SK-N-MC (cell line): ENCODE results near the genes TP53TG5 and DBNDD2.

- RRBS: 84% methylated on average over 2 of the region's 17 CpGs
These were observed 18.5 kb downstream of the PKIG start for GRCh38 chr20:44600620-44601603.

GRCh38 chr20:44618465-44618998 is 33.0 kb downstream of the ADA start:
- RRBS: 93% methylated on average over 7 of the region's 12 CpGs

DNA sequence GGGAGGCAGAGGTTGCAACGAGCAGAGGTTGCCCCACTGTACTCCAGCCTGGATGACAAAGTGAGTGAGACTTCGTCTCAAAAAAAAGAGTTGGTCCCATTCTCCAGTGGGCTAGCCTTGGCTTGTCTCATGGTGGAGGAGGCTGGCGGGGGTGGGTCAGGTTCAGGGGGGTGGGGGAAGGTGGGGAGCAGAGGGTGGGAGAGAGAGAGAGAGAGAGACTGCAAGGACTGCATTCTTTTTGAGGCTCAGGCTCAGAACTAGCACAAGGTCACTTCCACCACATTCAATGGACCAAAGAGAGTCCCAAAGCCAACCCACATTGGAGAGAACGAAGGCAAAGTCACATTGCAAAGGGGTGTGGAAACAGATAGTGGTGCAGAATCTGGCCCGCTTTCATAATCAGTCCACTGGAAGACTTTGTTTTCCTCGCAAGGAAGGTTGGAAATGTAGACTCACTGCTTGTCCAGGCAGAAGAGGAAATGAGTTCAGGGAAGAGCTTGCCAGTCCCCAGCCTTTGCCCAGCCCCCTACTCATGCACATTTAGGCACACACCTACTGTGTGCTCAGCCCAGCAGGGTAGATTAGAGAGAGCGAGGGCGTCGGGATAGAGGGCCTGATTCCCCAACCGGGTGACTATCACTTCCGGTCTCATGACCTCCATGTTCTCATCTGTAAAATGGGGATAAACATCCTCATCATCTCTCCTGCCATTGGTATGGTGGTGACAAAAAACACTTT is 24.4 kb upstream of the CCN5 start:
- RRBS: no CpG with 5 or more reads among the region's 11 CpGs

GRCh38 chr20:44711250-44711870 is 3.8 kb upstream of the CCN5 start:
- RRBS: no CpG with 5 or more reads among the region's 12 CpGs

DNA sequence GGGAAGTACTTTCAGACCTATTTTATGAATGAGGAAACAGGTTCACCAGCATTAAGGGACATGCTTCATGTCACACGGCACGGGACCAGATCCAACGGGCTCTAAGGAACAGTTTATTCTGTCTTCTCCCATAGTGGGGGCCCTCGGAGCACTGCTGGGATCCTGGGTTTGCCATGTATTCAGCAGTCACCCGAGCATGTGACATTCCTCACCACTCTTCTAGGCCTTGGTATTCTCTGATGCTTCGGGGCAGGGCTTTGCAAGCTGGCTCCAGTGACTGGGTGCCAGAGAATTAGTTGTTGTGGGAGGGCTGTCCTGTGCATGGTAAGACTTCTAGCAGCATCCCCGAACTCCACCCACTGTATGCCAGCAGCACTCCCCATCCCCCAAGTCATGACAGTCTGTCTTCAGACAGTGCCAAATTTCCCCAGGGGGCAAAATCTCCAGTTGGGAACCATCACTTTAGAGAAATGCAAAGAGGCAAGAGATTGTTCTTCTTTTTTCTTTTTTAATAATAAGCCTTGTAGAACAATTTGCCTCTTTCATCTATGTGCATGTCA is 5.5 kb downstream of the CCN5 start:
- RRBS: no CpG with 5 or more reads among the region's 7 CpGs

DNA sequence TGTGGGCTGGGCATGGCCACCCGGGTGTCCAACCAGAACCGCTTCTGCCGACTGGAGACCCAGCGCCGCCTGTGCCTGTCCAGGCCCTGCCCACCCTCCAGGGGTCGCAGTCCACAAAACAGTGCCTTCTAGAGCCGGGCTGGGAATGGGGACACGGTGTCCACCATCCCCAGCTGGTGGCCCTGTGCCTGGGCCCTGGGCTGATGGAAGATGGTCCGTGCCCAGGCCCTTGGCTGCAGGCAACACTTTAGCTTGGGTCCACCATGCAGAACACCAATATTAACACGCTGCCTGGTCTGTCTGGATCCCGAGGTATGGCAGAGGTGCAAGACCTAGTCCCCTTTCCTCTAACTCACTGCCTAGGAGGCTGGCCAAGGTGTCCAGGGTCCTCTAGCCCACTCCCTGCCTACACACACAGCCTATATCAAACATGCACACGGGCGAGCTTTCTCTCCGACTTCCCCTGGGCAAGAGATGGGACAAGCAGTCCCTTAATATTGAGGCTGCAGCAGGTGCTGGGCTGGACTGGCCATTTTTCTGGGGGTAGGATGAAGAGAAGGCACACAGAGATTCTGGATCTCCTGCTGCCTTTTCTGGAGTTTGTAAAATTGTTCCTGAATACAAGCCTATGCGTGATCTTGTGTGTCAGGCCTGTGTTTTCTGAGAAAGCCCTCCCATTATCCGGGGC is 12.2 kb downstream of the CCN5 start:
- RRBS: 75% methylated on average over 5 of the region's 16 CpGs

GRCh38 chr20:44911182-44911972 is 1.5 kb downstream of the PABPC1L start:
- RRBS: 75% methylated on average over 6 of the region's 27 CpGs

DNA sequence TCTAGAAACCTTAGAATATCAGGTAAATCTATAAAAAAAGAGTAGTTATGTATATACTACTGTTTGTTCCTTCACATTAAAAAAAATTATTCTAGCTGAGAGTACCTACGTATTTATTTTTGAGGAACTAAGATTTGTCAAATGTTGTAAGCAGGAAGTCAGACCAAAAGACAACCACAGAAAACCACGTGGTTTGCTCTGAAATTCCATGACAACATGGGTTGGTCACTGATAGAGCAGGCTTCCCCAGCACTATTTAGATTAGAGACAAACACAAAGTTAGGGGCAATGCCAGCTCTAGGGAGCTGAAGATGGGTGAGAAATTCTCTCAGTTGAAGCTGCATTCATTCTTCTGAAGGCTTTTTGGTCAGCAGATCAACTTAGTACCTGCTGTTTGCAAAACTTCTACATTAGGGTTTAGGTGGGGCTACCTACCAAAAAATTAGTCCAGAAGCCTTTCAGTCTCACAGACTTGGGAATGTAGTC is 13.0 kb downstream of the STK4 start:
- RRBS: no CpG with 5 or more reads among the region's 2 CpGs

DNA sequence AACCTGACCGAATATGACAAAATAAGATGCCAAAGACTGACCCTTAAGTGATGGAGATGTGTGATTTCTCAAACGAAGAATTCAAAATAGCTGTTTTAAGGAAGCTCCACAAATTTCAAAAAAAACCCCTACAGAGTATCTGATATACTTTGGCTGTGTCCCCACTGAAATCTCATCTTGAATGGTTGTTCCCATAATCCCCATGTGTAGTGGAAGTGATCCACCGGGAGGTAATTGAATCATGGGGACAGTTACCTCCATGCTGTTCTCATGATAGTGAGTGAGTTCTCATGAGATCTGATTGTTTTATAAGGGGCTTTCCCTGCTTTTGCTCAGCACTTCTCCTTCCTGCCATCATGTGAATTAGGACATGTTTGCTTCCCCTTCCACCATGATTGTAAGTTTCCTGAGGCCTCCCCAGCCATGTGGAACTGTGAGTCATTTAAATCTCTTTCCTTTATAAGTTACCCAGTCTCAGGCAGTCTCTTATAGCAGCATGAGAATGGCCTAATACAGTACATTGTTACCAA is 20.1 kb upstream of the PI3 start:
- RRBS: no CpG with 5 or more reads among the region's 3 CpGs

DNA sequence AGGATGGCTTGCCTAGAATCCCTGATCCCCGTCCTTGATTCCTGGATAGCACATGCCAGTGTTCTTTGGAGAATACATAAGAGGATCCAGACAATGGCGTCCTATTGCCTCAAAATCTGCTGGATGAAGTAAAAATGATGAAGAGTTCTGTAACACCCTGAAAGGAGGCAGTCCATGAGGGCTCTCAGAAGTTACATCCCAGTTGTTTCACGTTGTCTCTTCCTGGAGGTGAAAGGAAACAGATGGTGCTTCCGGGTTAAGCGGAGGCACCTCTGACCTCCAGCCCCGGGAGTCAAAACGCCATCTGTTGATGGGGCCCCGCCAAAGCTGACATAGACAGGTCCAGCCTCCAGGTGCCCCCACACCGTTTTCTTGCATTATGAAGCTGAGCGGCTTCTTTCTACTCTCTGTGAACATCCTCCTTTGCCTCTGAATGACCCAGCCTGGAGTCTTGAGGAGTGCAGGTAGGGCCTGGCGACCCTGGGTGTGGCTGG is 9.4 kb downstream of the SEMG2 start:
- RRBS: no CpG with 5 or more reads among the region's 11 CpGs

GRCh38 chr20:45325471-45326300 is 17.6 kb upstream of the MATN4 start:
- RRBS: no CpG with 5 or more reads among the region's 10 CpGs

DNA sequence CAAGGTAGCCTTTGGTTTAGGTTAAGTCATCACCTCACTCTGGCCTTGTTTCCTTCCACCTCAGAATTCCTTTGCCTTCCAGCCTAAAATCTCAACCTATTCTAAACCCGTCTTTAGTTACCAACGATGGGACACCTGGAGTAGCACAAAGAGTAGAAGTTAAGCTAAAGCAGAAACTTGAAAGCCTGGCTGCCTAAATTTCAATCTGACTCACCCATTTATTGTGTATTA is 1.6 kb downstream of the SDC4 start:
- RRBS: no CpG with 5 or more reads among the region's 2 CpGs

GRCh38 chr20:45378045-45378840 is at the start of gene TP53TG5:
TP53TG5 (minus strand) TSS chr20:45378325.
- RRBS: no CpG with 5 or more reads among the region's 5 CpGs

DNA sequence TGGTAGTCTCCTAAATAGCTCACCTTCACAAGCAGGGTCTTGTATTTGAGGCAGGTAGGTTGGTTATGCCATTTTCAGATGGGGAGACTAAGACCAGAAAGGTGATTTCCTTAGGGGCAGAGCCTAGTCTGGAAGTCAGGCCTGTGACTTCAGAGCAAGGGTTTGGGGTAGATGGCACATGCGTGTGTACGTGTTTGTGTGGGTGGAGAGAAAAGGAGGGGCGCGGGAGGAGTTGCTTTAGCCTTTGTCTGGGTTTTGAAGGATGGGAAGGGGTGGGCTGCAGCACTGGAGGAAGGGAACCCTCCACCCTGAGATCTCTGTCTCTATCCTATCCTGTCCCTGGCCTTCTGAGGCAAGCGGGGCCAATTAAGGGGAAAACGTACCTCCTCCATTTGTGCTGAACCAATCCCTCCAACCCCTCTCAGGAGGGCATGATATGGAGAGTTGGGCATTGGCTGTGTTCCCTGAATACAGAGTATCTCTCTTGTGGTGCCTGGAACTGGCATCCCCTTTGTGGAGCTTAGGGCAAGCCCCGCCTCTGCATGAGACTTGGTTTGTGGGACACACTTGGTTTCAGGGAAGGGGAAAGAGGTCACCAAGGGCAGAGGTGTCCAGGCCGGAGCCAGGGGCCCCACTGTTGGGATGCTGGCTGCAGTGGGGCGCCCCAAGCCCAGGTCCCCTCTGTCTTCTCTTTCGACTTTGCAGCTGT is at the start of gene DBNDD2:
TSS of gene DBNDD2 (plus strand) at position 564 of the 709 bp plus-strand sequence.
- RRBS: no CpG with 5 or more reads among the region's 10 CpGs

- RRBS: no CpG with 5 or more reads among the region's 2 CpGs
These were observed 1.5 kb downstream of the DBNDD2 start for GRCh38 chr20:45409575-45410011.

GRCh38 chr20:45410614-45411534 is 2.8 kb downstream of the DBNDD2 start:
- RRBS: no CpG with 5 or more reads among the region's 13 CpGs

DNA sequence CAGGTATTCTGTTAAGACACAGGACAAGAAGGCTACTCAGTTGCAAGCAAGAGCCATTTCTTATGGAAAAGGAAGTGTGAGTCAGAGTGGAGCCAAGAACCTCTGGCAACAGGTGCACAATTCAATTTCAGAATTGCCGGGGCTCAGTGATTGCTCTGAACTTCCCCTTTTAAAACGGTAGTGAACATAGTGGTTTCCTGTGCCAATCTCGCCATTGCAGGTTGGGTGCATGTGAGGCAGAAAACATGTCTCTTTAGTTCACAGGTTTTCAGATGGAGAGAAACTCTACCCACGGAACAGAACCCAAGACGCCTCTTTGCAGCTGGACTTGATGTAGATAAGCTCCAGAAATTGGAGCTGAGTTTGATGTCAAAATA is 16.4 kb downstream of the PIGT start:
- RRBS: no CpG with 5 or more reads among the region's 5 CpGs

- RRBS: no CpG with 5 or more reads among the region's 10 CpGs
These were observed 1.8 kb downstream of the ZSWIM1 start for GRCh38 chr20:45882707-45883346.

GRCh38 chr20:46345476-46346272 is 18.6 kb downstream of the SLC35C2 start:
- RRBS: no CpG with 5 or more reads among the region's 8 CpGs

DNA sequence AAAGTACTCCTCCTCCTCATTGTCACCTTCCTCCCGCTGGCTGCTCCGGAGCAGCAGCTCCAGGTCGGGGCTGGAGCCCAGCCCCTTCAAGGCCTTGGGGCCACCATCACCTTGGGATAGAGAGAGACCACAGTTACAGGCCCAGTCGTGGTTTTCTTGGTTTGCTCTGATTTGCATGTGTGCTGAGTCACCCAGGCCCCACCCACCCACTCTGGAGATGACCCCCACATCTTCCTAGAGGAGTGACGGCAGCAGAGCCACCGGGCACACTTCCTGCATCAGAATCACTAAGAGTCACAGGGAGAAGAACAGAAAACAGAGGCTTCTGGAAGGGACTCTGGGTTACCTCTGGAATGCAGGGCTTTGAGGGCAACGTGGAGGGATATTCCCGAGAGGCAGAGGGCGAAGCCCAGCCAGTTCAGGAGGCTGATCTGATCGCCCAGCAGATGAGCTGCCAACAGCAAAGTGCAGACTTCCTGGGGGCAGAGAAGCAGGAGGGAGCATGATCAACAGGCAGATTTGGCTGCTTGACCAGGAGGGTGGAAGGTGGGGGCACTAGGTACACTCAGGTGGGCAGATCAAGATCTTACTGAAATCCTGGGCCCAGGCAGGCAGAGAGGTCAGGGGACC is 13.7 kb downstream of the SLC35C2 start:
- RRBS: no CpG with 5 or more reads among the region's 10 CpGs